SK-N-SH (cell line): ENCODE measurements around the gene OBSCN.

- RRBS, result no CpG with 5 or more reads among the region's 2 CpGs
CAGE:
- cytosol, long polyA plus RNA, result no peak
- long polyA plus RNA, result no peak
- nucleus, long polyA plus RNA, result no peak
Measured at GRCh38 chr1:226814649-226814998, 55.8 kb upstream of the PSEN2 start.

GRCh38 chr1:226848134-226848522, 22.3 kb upstream of the PSEN2 start:
- RRBS, result no CpG with 5 or more reads among the region's 2 CpGs
CAGE:
- cytosol, long polyA plus RNA, result no peak
- long polyA plus RNA, result no peak
- nucleus, long polyA plus RNA, result no peak

DNA sequence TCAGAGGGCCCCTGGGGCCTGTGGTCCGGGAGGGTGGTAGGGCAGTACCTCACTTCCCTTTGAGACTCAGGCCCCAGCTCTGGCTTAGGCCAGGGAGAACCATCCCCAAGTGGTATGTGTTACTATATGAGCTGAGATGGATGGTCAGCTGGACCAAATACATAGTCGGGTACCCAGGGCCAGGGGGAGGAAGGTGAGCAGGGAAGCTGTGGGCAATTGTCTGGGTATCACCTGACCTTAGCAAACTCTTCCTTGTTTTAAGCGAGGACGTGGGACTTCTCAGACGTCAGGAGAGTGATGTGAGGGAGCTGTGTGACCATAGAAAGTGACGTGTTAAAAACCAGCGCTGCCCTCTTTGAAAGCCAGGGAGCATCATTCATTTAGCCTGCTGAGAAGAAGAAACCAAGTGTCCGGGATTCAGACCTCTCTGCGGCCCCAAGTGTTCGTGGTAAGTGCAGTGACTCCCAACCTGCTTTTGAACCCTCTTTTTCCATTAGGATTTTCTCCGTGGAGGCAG, 4.7 kb downstream of the PSEN2 start:
- RRBS, result no CpG with 5 or more reads among the region's 11 CpGs
CAGE:
- cytosol, long polyA plus RNA, result no peak
- long polyA plus RNA, result no peak
- nucleus, long polyA plus RNA, result no peak

DNA sequence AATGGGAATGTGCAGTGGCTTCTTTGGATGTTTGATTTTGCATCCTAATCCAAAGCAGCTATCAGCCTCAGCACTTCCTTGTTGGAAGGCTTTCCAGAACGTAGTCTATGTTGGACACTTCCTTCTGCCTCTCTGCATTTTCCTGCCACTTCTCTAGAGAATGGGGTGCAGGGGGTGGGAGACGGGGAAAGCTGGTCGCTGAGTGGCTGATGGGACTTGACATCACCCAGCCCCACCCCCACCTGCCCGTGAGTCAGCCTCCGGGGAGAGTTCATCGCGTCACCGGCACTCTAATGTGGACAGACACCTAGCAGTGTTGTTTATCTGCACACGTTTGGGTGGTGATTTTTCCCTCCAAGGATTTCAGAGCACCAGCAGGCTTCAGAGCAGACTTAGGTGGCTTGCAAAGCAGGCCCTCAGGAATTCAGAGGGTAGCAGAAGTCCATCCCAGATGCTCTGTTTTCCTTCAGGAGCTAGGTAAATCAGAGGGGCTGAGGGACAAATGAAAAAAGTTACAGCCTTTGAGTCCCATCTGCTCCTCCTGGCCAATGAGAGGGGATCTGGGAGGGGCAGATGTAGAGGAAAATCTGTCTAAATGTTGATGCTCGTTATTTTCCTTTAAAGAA, 5.6 kb downstream of the PSEN2 start:
- RRBS, result no CpG with 5 or more reads among the region's 10 CpGs
CAGE:
- cytosol, long polyA plus RNA, result no peak
- long polyA plus RNA, result no peak
- nucleus, long polyA plus RNA, result no peak

- RRBS, result no CpG with 5 or more reads among the region's 31 CpGs
CAGE:
- cytosol, long polyA plus RNA, result no peak
- long polyA plus RNA, result no peak
- nucleus, long polyA plus RNA, result no peak
Measured at GRCh38 chr1:226940478-226941170, 530 bp downstream of the COQ8A start.

- RRBS, result no CpG with 5 or more reads among the region's 7 CpGs
CAGE:
- cytosol, long polyA plus RNA, result no peak
- long polyA plus RNA, result no peak
- nucleus, long polyA plus RNA, result no peak
Measured at GRCh38 chr1:226941799-226942340, 1.8 kb downstream of the COQ8A start.

GRCh38 chr1:226986795-226987687, 46.9 kb downstream of the COQ8A start:
- RRBS, result no CpG with 5 or more reads among the region's 23 CpGs
CAGE:
- cytosol, long polyA plus RNA, result no peak
- long polyA plus RNA, result no peak
- nucleus, long polyA plus RNA, result no peak

DNA sequence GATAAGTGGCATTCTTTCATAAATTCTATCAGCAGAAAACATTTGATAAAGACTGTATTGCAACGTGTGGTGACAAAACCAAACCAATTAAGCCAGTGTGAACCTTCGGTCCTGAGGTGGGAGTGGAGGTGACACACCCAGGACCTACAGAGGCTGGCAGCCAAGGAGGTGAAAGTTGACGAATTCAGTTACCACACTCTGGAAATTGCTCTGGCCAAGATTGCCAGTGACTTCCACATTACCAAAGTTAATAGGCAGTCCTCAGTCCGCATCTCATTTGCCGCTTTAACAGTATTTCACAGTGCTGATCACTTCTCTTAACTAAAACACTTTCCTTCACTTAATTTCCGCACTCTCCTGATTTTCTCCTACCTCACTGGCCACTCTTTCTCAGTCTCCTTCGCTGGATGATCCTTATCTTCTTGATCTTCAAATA, 5.0 kb upstream of the CDC42BPA start:
- RRBS, result no CpG with 5 or more reads among the region's 7 CpGs
CAGE:
- cytosol, long polyA plus RNA, result no peak
- long polyA plus RNA, result no peak
- nucleus, long polyA plus RNA, result no peak

GRCh38 chr1:227439812-227440520, 121.7 kb upstream of the CDC42BPA start:
- RRBS, result no CpG with 5 or more reads among the region's 11 CpGs
CAGE:
- cytosol, long polyA plus RNA, result no peak
- long polyA plus RNA, result no peak
- nucleus, long polyA plus RNA, result no peak

DNA sequence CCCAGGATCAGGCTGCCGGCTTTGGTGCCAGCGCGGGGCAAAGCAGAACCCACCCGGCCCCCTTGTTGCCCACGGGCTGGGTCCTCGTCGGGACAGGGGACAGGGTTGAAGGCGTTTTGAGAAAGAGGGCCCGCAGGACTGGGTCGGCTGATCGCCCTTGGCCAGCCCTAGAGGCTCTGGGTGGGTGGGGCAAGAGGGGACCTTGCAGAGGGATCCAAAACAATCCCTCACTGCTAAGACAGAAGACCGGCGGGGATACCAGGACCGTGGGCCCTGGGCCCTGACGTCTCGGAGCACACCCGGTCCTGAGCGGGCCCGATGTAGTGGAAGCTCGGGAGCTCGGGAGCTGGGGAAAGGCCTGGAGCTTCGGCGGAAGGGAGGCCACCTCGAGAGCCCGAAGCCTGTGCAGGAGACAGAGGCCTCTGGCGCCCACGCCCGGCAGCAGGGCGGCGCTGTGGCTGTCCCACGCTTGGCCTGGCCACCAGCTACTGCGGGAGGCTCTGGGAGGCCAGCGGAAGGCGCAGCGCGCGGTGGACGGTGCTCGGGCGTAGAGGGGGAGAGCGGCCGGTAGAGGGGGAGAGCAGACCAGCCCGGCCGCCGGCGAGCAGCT, 2.8 kb upstream of the ZNF678 start:
- RRBS, result 97% methylated on average over 5 of the region's 46 CpGs
CAGE:
- cytosol, long polyA plus RNA, result no peak
- long polyA plus RNA, result no peak
- nucleus, long polyA plus RNA, result no peak

DNA sequence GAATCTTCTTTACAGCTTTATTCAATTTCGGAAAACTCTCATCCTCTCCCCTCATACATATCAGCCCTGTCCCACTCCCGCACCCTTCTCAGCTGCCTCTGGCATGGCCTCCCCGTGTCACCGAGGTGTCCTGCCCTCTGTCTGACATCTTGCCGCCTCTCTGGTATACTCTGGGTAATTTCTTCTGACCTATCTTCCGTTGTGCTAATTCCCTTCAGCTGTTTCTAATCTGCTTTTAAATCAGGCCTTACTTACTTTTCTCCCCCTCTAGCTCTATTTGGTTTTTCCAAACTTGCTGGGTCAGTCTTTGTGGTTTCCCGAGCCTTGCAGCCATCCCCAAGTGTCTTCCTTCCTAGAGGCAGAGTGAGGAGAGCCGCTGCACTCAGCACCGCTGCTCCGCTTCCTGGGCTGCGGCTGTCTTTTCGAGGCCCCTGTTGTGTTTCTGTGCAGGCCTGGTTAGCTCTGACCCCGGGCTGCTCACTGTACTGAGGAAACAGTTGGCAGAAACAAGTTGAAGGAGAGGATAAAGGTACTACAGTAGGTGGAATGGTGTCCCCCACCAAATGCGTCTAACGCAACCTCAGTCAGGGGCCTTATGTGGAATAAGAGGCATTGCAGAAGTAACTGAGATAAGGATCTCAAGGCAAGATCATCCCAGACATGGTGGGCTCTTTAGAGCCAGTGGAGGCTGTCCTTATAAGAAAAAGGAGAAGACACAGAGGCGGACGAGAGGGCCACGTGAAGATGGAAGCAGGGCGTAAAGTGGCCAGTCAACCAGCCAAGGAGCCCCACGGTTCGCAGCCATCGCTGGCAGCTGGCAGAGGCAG, 10.7 kb downstream of the WNT9A start:
- RRBS, result no CpG with 5 or more reads among the region's 22 CpGs
CAGE:
- cytosol, long polyA plus RNA, result no peak
- long polyA plus RNA, result no peak
- nucleus, long polyA plus RNA, result no peak

- RRBS, result 6% methylated on average over 26 of the region's 69 CpGs
CAGE:
- cytosol, long polyA plus RNA, result no peak
- long polyA plus RNA, result no peak
- nucleus, long polyA plus RNA, result no peak
Measured at GRCh38 chr1:227946121-227947211, 1.3 kb downstream of the WNT9A start.

- RRBS, result no CpG with 5 or more reads among the region's 22 CpGs
CAGE:
- cytosol, long polyA plus RNA, result no peak
- long polyA plus RNA, result no peak
- nucleus, long polyA plus RNA, result no peak
Measured at GRCh38 chr1:228147132-228147844, 2.4 kb upstream of the GJC2 start.

DNA sequence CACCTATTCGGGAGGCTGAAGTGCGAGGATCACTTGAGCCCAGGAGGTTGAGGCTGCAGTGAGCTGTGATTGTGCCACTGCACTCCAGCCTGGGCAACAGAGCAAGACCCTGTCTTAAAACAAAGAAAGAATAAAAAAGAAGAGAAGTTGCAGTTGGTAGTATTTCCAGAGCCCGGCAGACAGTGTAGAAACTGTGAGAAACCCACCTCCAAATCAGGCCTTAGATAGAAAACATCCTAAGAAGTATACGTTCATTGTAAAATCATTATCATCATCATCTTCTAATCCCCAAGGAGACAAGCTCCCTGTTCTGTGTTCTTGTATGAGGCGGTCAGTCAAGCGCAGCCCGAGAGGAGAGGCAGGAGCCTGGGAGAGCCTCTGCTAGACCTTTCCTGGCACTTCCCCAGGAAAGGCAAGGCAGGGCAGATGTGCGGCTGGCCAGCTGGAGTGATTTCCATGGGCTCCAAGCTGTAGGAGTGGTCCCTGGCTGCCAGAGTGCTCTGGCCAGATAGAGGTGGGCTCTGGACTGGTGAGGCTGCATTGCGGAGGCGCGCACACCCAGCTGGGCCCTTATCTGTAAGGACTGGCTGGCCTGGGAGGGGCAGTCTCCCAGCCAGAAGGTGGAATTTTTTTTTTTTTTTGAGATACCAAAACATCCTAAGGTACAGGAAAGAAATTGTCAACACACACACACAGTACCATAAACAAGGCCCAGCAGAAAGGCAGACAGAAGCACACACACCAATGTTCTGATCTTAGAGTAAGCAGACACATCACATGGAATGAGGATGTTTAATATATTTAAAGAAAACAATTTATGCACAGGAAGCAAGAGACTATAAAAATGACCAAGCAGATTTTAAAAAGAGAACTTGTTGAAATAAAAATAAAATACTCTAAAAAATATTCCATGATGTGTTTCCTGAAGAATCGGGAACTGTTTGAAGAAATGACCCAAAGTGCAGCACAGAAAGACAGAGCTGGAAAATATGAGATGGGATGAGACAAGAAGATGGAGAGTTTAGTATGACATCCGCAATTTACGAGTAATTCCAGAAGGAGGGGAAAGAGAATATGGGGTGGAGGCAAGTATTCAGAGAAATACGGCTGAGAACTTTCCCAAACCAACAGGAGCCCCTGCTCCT, 13.2 kb downstream of the IBA57 start:
- RRBS, result no CpG with 5 or more reads among the region's 15 CpGs
CAGE:
- cytosol, long polyA plus RNA, result no peak
- long polyA plus RNA, result no peak
- nucleus, long polyA plus RNA, result no peak

DNA sequence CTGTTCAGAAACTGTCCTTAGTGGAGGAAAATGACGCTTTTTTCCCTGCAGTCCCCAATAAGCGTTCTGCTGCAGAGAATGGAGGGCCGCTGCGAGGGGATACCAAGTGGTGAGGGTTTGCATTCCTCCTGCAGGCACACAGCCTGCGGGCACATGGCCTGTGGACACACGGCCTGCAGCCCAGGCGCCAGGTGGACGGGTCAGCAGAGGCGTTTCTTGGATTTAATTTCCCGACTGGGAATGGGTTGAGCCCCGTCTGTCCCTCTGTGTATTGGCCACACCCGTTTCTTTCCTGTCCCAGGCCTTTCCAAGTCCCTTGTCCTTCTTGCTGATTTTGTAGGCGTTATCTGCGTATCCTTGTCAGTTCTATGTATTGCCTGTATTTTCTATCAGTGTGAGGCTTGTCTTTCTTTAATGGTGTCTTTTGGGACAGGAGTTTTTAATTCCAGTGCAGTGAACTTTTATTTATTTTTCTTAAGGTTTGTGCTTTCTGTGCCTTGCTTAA, 15.6 kb upstream of the OBSCN start:
- RRBS, result no CpG with 5 or more reads among the region's 14 CpGs
CAGE:
- cytosol, long polyA plus RNA, result no peak
- long polyA plus RNA, result no peak
- nucleus, long polyA plus RNA, result no peak

GRCh38 chr1:228207538-228208337, at the start of gene OBSCN:
TSS of gene OBSCN (plus strand) at chr1:228208044.
- RRBS, result 96% methylated on average over 8 of the region's 20 CpGs
CAGE:
- cytosol, long polyA plus RNA, result no peak
- long polyA plus RNA, result no peak
- nucleus, long polyA plus RNA, result no peak

GRCh38 chr1:228227180-228227736, 19.4 kb downstream of the OBSCN start:
- RRBS, result no CpG with 5 or more reads among the region's 9 CpGs
CAGE:
- cytosol, long polyA plus RNA, result no peak
- long polyA plus RNA, result no peak
- nucleus, long polyA plus RNA, result no peak

DNA sequence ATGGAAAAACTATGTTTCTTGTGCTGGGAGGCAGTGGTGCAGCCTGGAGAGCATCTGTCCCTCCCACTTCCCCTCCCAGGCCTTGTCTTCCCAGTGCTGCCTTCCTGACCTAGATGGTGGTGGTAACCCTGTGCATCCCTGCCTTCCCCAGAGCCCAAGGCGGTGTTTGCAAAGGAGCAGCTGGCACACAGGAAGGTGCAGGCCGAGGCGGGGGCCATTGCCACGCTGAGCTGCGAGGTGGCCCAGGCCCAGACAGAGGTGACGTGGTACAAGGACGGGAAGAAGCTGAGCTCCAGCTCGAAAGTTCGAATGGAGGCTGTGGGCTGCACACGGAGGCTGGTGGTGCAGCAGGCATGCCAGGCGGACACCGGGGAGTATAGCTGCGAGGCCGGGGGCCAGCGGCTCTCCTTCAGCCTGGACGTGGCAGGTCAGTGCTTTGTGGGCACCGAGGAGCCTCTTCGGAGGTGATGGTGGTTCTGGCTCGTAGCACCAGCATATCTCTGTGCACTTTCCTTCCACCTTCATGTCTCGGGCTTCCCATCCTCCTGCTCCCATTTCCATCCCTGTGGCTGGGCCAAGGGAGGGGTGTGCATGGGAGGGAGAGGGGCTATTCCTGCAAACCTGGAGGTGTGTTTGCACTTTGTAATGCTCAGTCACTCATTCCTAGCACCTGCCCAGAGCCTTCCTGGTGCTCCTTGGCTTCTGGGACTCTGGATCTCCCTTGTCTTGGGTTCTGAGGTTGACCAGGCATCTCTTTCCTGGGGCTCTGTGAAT, 42.2 kb downstream of the OBSCN start:
- RRBS, result no CpG with 5 or more reads among the region's 20 CpGs
CAGE:
- cytosol, long polyA plus RNA, result no peak
- long polyA plus RNA, result no peak
- nucleus, long polyA plus RNA, result no peak

- RRBS, result 83% methylated on average over 2 of the region's 7 CpGs
CAGE:
- cytosol, long polyA plus RNA, result no peak
- long polyA plus RNA, result no peak
- nucleus, long polyA plus RNA, result no peak
Measured at GRCh38 chr1:228370098-228370476, 36.5 kb downstream of the TRIM11 start.

DNA sequence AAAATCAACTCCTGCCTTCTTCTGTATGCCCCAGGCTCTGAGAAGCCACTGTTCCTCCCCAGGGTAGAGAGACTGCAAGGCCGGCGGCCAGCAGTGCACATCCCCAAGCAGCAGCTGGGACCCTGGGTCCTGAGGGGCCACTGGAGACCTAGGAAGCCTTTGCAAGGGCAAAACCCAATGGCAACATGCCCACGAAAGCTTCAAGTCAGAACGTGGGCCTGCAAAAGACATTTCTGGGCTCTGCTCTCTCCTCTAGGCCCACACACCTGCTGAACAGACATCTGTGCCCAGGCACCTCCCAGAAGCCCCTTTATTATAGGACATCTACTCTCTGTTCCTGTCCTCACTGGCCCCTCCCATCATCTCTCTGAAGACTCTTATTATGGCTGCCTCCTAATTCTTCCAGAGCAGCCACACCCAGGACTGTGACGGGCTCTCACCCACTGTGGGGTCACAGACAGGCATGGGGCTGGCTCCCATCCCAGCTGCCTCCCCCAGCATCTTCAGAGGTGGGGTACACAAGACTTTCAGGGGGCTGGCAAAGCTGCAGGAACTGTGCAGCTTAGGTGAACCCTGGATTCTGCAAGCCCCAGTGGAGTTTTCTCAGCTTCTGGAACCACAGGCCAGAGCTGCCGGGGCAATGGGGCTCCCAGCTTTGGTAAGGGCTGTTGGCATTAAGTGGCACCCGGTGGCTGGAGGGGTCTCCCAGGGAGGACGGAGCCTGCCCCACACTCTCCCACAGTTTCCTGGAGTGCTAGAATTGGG, 12.7 kb downstream of the TRIM11 start:
- RRBS, result 96% methylated on average over 2 of the region's 8 CpGs
CAGE:
- cytosol, long polyA plus RNA, result no peak
- long polyA plus RNA, result no peak
- nucleus, long polyA plus RNA, result no peak